HGPS cell (cell line): Measurements from ENCODE around the genes CAND1, DYRK2 and MDM2.

GRCh38 chr12:65936325-65936840, 112.1 kb downstream of the HMGA2 start:
- RRBS: no CpG with 5 or more reads among the region's 6 CpGs

- RRBS: no CpG with 5 or more reads among the region's 1 CpG
These were observed 17.1 kb downstream of the TMBIM4 start for GRCh38 chr12:66152666-66153188.

DNA sequence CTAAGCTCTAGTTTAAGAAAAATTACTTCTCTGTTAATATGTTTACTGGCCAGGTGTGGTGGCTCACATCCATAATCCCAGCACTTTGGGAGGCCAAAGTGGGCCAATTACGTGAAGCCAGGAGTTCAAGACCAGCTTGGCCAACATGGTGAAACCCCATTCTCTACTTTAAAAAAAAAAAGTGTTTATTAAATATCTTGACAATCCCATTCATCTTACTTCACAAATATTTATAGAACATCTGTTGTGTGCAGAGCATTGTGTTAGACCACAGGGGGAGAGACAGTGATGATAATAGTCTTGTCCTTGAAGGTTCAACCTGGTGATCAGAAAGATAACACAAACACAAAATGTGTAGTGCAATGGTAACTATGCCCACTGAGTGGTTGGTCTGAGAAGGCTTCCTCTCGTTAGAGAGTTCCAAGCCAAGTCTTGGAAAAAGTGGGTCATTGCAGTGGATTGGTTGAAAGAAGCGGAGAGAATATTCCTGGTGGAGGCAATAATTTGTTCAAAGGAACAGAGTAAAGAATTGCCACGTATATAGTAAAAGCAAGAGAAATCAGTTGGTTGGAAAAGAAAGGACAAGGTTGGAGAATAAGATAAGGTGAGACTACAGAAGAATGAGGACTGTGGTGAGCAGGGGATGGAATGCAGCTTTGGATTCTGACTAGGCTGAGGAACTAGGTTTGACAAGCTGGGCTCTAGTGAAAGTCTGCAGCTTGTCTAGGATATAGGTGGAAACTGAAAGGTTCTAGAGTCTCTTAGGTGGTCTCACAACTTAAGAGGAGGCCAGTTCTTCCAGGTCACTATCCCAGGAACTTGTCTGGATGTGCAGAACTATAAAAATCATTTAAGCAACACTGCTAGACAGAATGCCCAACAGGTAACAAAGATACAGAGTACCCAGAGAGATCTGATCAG, 42.4 kb downstream of the IRAK3 start:
- RRBS: no CpG with 5 or more reads among the region's 4 CpGs

GRCh38 chr12:66303507-66304037, 1.3 kb downstream of the HELB start:
- RRBS: no CpG with 5 or more reads among the region's 9 CpGs

- RRBS: no CpG with 5 or more reads among the region's 6 CpGs
These were observed 90.1 kb downstream of the HELB start for GRCh38 chr12:66392303-66392874.

GRCh38 chr12:67018991-67019478, 250.1 kb upstream of the CAND1 start:
- RRBS: no CpG with 5 or more reads among the region's 11 CpGs

DNA sequence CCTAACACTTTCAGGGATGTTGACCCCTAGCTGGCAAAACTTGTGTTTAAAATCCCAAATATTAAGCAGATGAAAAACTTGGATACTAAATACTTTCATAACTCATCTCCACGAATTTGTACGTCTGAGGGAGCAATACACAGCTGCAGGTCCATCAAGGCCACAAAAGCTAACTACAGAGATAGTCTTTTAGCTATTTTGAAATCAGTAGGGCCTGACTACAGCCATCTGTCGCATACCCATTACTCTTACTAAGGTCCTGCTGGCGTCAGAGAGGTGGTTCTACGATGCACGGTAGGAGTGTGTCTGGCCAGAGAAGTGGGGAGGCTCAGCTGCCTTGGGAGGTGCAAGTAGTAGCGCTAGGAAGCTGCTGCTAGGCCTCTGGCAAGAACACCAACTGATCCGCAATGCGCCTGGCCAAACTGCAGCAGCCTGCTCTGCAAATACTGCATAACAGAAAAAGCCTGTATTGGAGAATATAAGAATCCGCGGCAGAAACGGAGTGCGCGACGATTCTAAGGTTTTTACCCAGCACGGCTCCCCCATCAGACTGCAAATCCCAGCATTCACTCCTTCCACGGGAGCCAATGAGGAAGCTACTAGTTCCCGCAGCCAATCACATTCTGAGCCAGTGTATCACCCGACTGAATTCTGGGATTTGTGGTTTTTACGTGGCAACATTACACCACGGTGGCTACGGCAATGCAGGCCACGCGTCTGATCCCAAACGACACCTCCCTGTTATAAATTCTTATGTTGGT, 747 bp upstream of the CAND1 start:
- RRBS: no CpG with 5 or more reads among the region's 25 CpGs

DNA sequence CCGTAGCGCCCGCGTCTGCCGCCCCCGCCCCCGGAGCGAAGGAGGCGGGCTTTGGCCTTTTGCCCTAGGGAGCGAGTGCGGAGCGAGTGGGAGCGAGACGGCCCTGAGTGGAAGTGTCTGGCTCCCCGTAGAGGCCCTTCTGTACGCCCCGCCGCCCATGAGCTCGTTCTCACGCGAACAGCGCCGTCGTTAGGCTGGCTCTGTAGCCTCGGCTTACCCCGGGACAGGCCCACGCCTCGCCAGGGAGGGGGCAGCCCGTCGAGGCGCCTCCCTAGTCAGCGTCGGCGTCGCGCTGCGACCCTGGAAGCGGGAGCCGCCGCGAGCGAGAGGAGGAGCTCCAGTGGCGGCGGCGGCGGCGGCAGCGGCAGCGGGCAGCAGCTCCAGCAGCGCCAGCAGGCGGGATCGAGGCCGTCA, at the start of gene CAND1:
CAND1 (plus strand) TSS at position 57 of the 414 bp plus-strand sequence.
- RRBS: no CpG with 5 or more reads among the region's 53 CpGs

GRCh38 chr12:67647049-67647804, 1.3 kb upstream of the DYRK2 start:
- RRBS: no CpG with 5 or more reads among the region's 24 CpGs

DNA sequence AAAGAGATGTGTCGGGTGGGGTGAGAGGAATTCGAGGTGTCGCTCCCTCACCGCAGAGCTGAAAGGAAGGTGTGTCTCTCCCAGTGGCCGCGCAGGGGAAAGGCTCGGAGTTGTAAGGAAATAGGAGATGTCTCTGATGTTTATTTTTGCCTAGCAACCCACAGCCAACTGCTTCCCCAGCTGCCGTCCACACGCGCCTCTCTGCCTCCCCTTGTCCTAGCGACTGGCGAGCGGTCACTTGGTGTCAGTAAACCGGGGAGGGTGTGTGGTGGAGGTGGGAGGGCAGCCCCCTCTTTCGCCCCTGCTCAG, 738 bp upstream of the DYRK2 start:
- RRBS: 6% methylated on average over 1 of the region's 15 CpGs

GRCh38 chr12:67648668-67648857, at the start of gene DYRK2:
DYRK2 (plus strand) TSS chr12:67648745.
- RRBS: 3% methylated on average over 24 of the region's 33 CpGs

DNA sequence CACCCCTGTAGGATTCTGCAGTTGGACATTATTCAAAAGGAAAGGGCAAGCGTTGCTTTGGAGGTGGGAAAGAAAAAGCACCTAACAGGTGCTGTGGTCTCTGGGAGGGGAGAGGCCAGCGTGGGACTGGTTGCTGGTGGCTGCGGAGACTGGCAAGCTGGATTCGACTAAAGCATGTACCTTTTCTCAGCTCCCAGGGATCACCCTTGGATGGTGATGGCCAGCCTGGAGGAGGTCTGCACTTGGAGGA, 1.9 kb downstream of the DYRK2 start:
- RRBS: no CpG with 5 or more reads among the region's 4 CpGs

- RRBS: no CpG with 5 or more reads among the region's 6 CpGs
These were observed 25.9 kb downstream of the DYRK2 start for GRCh38 chr12:67674317-67675062.

- RRBS: no CpG with 5 or more reads among the region's 4 CpGs
These were observed 62.1 kb downstream of the DYRK2 start for GRCh38 chr12:67710614-67710994.

GRCh38 chr12:67899926-67900620, 251.5 kb downstream of the DYRK2 start:
- RRBS: no CpG with 5 or more reads among the region's 26 CpGs

DNA sequence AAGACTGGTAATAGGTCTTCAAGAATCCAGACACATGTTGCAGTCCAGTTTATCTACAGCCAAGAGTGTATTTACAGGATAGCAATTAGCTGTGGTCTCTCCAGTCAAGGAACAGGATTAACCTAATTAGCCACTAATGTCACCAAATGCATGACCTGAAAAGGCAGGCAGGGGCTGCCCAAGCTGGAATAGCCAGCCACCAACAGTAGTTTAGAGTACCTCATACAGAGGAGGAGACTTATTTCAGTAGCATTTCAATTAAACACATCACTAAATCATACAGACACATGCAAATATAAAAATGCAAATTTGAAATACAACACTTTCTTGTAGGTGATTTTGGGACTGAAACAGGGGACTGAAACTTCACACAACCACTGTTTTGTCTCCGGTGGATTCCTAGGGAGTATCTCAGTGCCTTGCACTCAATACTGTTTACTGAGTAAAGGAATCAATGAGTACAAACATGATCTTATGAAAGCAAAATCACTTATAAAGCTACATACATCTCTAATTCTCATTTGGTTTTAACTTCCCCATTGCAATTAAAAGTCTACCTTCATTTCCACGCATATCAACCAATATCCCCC, 170.9 kb downstream of the IFNG start:
- RRBS: no CpG with 5 or more reads among the region's 2 CpGs

- RRBS: no CpG with 5 or more reads among the region's 7 CpGs
These were observed 4.6 kb downstream of the RAP1B start for GRCh38 chr12:68615049-68615868.

- RRBS: no CpG with 5 or more reads among the region's 4 CpGs
These were observed 30.4 kb downstream of the RAP1B start for GRCh38 chr12:68641175-68641378.

DNA sequence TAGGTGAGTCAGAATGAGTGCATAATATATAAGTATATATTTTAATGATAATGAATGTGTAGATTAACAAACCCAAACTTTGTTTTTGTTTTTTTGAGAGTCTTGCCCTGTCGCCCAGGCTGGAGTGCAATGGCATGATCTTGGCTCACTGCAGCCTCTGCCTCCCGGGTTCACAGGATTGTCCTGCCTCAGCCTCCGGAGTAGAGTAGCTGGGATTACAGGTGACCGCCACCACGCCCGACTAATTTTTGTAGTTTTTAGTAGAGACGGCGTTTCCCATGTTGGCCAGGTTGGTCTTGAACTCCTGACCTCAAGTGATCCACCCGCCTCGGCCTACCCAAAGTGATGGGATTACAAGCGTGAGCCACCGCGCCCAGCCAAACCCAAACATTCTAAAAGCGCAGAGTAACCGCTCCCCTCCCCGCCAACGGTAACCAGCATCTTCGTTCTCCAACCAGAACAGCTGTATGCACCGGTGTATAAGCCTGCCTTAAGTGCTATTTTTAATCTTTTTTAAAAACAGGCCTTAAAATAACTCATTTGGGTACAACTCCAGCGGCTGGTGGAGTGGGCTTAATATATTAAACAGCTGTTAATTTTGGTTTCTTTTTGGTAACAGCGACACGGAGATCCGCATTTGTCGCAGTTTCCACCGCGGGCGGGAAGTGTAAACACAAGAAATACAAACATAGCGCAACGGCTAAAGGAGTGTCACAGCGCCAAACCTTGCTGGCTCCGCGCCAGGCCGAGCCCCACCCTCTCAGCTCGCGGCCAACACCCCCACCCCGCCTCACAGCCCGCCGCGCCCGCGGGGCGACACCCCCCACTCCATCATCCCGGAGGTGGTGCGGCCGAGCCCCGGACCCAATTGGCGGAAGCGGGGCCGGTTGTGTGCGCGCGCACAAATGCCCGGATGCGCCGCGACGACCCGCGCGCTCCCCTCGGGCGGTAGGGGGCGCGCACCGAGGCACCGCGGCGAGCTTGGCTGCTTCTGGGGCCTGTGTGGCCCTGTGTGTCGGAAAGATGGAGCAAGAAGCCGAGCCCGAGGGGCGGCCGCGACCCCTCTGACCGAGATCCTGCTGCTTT, at the start of gene MDM2:
MDM2 (plus strand) TSS at position 954 of the 1,086 bp plus-strand sequence.
- RRBS: no CpG with 5 or more reads among the region's 75 CpGs

DNA sequence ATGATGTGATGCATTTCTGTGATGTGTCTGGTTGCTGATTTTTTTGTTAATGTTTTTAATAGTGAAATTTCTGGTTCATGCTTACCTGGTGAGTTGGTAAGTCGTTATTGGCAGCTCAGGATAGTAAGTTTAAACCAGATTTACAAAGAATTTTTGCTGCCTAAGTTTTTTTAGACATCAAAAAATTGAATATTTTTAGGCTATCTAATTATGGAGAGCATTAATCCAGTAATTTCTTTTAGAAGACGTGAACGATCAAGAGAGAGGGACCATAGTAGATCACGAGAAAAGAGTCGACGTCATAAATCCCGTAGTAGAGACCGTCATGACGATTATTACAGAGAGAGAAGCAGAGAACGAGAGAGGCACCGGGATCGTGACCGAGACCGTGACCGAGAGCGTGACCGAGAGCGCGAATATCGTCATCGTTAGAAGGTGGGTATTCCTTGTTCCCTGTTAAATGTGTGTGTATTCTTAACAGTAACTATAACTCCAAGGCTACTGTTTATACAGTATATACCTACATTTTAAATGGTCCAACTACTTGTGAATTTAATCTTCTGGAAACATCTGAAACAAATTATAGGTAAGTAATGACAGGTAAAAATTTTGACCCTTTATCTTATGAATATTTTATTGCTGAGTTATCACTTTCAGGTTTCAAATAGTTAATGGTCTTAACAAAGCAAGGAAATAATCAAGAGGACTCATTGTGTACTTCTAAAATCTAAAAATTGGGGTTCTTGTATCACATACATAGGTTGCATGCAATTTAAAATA, 22.9 kb downstream of the CPSF6 start:
- RRBS: no CpG with 5 or more reads among the region's 21 CpGs